Mesenchymal stem cell of adipose (primary cell): Measurements from ENCODE around the genes NAIP and CARTPT.

- CAGE, long polyA plus RNA: no peak
Observed at GRCh38 chr5:67910631-67911125, 304.9 kb upstream of the PIK3R1 start.

DNA sequence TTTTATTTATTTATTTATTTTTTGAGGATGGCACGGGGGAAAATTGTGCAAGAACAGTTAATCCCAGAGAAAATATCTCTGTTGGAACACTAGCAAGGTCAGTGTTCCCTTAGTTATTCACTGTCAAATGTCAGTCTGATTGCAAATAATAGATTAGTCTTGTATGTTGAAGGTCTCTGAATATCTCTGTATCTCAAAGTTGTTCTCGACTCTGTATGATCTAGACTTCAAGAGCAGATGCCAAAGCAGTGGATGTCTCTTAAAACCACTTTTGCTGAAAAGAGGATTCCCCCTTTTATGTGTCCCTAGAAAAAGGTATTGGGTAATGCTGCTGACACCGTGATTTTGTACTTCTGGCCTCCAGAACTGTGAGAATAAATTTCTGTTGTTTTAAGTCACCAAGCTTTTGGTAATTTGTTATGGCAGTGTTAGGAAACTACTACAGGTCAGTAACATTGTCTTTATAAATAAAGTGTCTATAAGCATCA lies 85.4 kb upstream of the PIK3R1 start:
- CAGE, long polyA plus RNA: no peak

- CAGE, long polyA plus RNA: no peak
Observed at GRCh38 chr5:68214763-68215697, 526 bp upstream of the PIK3R1 start.

- CAGE, long polyA plus RNA: no peak
Observed at GRCh38 chr5:68216370-68216862, 860 bp downstream of the PIK3R1 start.

DNA sequence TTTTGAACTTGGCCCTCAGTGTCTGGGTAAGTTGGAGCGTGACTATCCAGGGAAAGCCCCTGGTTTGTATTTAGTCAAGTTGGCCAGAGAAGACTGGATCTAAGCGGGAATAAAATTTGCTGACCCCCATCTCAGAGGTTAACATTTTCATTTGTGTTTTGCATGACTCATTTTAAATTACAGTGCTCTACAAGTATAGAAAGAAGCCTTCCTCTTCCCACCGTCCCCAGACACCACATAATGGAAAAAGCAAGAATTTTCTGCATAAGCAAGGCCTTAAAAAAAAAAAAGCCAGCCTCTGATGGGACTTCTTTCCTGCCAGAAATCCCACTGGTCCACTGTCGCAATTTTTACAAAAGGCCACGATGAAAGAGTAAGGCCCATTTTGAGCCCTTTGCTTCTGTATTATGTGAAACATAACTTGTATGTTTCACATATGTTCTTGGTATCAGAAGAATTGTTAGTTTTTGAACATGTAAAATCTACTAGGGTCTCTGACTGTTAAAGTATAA lies 27.3 kb downstream of the PIK3R1 start:
- CAGE, long polyA plus RNA: no peak

DNA sequence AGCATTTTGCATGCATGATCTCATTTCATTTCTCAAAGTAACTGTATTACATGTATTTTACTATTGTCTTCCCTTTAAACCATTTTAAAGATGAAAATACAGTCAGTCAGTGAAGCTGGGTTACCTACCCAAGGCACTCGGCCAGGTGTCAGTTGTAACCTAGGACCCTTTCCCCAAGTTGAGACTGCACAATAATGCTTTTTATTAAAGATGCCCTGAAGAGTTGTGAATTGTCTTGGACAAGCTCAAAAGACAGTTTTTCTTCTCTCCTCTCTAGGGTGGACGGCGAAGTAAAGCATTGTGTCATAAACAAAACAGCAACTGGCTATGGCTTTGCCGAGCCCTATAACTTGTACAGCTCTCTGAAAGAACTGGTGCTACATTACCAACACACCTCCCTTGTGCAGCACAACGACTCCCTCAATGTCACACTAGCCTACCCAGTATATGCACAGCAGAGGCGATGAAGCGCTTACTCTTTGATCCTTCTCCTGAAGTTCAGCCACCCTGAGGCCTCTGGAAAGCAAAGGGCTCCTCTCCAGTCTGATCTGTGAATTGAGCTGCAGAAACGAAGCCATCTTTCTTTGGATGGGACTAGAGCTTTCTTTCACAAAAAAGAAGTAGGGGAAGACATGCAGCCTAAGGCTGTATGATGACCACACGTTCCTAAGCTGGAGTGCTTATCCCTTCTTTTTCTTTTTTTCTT lies 81.7 kb downstream of the PIK3R1 start:
- CAGE, long polyA plus RNA: no peak

- CAGE, long polyA plus RNA: no peak
Observed at GRCh38 chr5:68298864-68299596, 83.5 kb downstream of the PIK3R1 start.

GRCh38 chr5:68420531-68421214 lies 205.1 kb downstream of the PIK3R1 start:
- CAGE, long polyA plus RNA: no peak

DNA sequence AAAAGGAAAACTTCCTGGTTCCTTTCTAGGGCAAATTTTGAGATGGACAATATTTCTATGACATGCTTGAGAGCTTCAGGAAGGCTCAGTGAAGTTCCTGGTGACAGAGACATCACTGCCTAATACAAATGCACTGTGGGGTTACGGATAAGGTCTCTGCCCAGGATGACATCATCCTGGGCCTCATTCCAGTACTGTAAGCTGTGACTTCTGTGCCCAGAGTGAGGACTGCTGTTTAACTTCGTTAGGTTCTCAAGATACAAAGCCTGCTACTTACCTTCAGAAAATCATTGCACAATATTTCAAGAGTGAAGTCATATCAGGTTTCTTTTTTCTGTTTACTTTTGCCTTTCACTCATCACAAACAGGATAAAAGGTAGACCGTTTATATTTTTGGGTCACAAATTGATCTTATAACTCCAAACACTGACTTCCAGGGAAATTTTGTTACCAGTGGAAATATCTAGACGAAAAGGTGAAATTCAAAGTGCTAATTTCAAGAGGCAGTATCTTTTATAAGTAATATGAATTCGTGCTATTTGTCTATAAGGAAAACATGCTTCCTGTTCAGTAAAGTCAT lies 241.2 kb downstream of the PIK3R1 start:
- CAGE, long polyA plus RNA: no peak

GRCh38 chr5:69300911-69301391 lies 31.6 kb downstream of the CCDC125 start:
- CAGE, long polyA plus RNA: no peak

DNA sequence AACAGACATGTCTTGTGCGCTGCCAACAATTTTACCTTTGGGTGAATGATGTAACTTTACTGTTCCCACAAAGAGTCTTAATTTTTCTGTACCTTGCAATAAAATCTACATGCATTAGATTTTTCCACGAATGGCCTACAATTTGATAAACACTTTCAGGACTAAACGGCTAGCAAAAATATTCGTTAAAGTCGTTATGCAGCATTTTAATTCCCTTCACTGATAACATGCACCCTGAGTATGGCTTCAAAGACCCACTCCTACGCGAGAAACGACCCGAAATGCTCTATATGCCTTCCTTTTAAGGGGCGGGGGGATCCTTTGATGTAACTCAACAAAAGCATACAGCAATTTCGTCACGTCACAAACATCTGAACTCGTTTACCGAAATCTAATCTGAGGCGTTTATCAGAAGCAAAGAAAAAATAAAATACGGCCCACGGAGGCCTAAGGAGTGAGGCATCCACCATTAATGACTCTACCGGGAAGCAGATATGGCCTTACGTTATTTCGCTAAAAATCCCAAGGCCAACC lies 661 bp downstream of the AK6 start:
- CAGE, long polyA plus RNA: no peak

DNA sequence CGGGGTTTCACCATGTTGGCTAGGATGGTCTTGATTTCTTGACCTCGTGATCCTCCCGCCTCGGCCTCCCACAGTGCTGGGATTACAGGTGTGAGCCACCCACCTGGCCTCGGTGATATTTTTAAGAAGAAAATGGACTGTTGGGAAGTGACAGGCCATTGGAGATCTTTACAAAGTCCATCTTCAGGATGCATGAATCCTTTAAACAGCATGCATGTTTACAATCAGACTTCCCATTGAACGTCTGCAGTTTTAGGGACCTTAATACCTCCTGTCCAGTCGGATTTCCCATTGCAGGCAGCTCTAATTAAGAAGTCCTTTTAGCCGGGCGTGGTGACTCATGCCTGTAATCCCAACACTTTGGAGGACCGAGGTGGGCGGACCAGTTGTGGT lies 951 bp downstream of the GTF2H2C start:
- CAGE, long polyA plus RNA: no peak

GRCh38 chr5:71025198-71025599 lies at the start of gene NAIP:
NAIP (minus strand) TSS chr5:71025339.
- CAGE, long polyA plus RNA: no peak

- CAGE, long polyA plus RNA: no peak
Observed at GRCh38 chr5:71509355-71510276, 54.2 kb downstream of the BDP1 start.

GRCh38 chr5:71718894-71719354 lies at the start of gene CARTPT:
CARTPT (plus strand) TSS chr5:71719275.
- CAGE, long polyA plus RNA: no peak

GRCh38 chr5:72158190-72158866 lies 51.1 kb downstream of the MAP1B start:
- CAGE, long polyA plus RNA: no peak

DNA sequence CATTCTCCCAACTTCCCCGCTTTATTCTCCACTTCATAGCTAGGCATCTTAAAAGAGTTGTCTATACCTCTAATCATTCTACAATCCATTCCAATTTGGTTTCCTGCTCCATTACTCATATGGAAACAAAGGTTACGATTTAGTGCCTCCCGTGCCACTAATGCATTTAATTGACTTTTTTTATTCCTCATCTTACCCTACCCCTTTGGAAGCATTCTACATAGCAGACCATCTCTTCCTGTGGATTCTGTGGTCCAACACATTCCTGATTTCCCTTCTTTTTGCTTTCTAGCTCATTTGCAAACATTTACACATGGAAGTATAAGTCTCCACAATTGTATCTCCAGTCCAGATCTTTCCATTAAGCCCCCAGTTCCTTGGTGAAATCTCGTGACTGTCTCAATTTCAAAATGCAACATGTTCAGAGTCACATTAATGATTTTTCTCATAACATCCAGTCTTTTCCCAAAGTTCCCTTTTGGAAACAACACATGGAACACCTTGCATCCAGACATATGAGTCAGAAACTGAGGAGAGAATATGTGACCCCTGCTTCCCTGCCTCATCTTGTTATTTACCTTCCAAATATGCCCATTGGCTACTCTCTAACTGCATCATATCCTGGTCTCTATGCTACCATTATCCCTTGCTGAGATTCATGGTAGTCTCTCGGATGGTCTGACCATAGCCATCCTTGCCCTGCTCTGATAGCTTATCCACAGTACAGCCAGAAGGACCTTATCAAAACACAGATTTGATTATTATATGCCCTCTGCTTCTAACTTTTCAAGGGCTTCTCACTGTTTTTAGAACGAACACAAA lies 89.5 kb downstream of the MRPS27 start:
- CAGE, long polyA plus RNA: no peak

GRCh38 chr5:72508804-72509177 lies 1.6 kb upstream of the ZNF366 start:
- CAGE, long polyA plus RNA: no peak

DNA sequence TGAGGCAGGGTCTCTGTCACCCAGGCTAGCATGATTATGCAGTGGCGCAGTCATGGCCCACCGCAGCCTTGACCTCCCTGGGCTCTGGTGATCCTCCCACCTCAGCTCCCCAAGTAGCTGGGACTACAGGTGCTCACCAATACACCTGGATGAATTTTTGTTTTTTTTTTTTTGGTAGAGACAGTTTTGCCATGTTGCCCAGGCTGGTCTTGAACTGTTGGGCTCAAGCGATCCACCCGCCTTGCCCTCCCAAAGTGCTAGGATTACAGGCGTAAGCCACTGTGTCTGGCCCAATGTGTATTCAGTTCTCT lies 67.3 kb downstream of the TNPO1 start:
- CAGE, long polyA plus RNA: no peak

DNA sequence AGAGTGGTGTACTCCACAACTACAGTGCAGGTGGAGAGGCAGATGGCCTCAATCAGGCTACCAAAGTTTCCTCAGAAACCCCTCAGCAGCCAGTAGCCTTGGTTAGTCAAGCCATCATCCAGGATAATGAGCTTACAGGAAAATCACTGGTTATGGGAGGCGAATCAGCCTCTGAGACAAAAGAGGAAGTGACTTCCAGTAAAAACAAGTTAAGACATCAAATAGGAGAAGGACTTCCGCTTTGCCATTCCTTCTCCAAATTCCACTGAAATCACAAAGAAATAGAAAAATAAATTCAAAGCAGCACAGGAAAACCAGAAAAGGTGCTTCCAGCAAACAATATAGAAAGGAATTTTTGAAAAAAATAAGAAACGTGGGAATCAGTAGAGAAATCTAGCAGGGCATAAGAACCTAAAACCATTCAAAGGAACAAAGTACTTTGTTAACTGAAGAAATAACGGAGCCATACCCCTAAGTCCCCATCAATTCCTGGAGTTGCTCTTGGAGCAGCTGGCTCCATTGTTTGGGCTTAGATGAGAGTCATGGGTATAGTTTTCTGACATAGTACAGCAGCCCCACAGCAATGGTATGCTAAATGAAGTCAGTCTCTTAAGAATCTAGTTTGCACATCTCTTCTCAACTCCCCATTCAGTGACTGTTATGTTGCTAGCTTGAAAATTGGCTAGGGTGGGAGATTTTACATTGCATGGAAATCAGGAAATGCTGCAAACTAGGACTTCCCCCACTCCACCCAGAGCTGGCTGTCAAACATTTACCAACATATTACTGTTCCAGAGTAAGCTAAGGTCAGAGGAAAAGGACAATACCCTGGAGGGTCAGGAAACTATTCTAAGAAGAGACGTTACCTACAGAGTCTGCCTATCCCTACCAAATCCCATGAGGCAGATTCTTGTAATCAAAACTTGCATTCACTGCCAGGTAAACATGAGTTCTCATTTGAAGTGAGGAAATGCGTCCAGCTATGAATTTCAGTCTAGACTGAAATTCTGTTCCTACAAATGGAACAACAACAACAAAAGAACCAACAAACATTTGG lies 17.8 kb upstream of the FCHO2 start:
- CAGE, long polyA plus RNA: no peak